Left lobe of liver (tissue), 1 donor: Measurements from ENCODE around the gene FOLR3.

- PRO-cap = no peak
Observed at GRCh38 chr11:71292412-71292807, 40.0 kb upstream of the SHANK2 start.

- PRO-cap = unidirectional peak, minus-strand start at chr11:71312160
Observed at GRCh38 chr11:71312102-71312301, 59.6 kb upstream of the SHANK2 start.

DNA sequence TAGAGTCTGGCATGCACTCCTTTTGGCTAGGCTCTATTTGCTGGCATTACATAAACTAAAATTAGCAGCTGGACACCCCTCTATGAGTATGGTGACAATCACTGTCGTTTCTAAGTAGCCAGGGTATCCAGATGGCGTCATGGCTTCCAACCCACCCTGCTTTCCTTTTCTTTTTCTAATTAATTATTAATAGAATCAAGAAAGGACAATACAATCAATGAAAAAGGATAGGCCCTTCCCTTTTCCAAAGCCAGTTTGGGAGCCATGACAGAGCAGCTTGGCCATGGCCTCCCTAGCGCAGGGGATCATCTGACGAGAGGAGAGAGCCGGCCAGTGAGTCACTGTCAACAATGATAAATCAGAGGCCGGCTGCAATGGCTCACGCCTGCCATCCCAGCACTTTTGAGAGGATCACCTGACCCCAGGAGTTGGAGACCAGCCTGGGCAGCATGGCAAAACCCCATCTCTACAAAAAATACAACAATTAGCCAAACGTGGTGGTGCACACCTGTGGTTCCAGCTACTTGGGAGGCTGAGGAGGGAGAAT lies 27.6 kb upstream of the KRTAP5-7 start:
- PRO-cap = no peak

- PRO-cap = no peak
Observed at GRCh38 chr11:71656419-71656821, 73.7 kb upstream of the KRTAP5-11 start.

DNA sequence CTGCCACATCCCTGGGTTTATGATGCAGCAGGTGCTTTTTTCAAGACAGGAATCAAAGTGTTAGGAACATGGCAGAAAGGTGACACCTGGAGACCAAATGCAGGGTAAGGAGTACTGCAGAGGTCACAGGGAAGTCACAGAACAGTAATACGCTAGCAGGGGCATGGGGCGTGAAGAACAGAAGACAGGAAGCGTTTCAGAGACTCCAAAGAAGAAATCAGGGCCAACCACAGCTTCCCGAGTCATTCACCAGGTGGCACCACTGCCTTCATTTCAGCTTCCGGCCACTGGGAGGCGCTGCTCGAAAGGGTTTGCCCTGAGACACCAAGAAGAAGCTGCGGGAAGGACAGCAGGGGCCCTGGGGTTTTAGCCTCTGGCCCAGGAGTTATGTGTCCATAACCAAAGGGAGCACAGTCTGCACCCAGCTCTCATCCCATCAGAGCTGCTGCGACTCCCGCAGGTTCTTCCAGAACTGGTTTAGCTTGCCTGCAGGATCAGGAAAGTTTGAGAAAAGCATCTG lies 32.7 kb upstream of the DEFB108B start:
- PRO-cap = no peak

DNA sequence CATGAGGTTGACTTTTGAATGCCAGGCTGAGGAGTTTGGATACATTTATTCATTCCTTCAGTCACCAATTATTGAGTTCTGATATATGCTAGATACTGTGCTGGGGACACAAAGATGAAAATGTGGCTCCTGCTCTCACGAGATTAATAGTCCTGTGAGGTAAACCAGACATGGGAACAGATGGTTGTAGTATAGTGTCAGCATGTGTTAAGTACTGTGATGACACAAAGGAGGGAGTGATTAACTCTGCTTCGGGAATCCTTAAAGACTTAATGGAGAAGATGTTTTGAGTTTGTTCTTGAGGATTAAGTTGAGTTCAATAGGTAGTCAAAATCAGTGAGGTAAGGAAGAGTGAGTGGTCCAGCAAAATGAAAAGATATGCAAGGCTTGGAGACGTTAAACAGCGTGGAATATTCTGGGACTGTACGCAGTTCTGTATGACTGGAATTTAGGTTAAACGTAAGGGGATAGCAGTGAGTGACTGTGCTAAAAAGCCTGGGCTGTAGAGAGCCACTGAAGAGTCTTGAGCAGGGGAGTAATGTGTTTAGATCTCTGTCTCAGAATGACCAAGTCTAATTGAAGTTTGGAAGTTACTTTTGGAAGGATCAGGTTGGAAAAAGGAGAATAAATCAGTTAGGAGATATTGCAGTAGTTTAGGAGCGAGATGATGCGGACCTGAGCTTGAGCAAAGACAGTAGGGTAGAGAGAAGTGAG lies 11.9 kb downstream of the RNF121 start:
- PRO-cap = no peak

DNA sequence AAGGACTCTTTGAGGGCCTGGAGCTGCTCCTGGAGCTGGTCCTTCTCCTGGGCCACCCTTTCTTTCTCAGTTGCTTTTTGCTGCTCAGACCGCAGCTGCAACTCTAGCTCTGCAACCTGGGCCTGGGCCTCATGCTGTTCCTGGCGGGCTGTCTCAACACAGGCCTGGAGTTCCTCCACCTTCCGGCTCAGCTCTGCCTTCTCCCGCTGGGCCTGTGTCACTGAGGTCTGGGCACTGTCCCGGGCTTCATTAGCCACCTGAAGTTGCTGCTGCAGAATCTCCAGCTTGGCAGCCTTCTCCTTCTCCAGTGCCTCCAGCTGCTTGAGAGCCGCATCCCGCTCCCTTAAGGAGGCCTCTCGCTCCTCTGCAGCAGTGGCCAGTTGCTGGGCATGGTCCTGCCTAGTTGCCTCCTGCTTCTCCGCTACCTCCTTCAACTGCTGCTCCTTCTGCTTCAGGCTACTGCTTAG lies 16.7 kb downstream of the IL18BP start:
- PRO-cap = no peak

DNA sequence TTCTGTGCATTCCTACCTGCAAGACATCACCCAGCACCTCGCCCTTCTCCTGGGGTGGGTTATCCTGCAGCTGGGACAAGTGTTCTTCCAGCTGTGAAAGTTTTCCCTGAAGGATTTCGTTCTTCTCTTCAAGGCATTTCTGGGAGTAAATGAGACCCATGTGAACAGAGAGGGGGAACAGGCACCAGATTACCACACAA lies 17.6 kb downstream of the IL18BP start:
- PRO-cap = no peak

- PRO-cap = no peak
Observed at GRCh38 chr11:72066827-72067509, 13.4 kb downstream of the NUMA1 start.

- PRO-cap = unidirectional peak, minus-strand start at chr11:72070093
Observed at GRCh38 chr11:72069707-72070410, 10.5 kb downstream of the NUMA1 start.

DNA sequence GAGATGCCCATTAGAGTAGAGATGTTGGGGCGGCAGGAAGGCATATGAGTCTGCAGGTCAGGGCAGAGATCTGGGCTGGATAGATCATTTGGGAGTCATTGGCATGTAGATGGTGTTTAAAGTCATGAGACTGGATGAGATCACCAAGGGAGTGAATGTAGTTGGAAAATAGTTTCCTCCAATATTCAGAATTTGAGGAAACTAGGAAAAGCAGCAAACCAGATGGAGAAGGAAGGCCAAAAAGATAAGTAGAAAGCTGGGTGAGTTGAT lies 2.1 kb upstream of the ANAPC15 start:
- PRO-cap = no peak

- PRO-cap = no peak
Observed at GRCh38 chr11:72135325-72135916, at the start of gene FOLR3. Gene FOLR3 (plus strand): TSS chr11:72135725.

DNA sequence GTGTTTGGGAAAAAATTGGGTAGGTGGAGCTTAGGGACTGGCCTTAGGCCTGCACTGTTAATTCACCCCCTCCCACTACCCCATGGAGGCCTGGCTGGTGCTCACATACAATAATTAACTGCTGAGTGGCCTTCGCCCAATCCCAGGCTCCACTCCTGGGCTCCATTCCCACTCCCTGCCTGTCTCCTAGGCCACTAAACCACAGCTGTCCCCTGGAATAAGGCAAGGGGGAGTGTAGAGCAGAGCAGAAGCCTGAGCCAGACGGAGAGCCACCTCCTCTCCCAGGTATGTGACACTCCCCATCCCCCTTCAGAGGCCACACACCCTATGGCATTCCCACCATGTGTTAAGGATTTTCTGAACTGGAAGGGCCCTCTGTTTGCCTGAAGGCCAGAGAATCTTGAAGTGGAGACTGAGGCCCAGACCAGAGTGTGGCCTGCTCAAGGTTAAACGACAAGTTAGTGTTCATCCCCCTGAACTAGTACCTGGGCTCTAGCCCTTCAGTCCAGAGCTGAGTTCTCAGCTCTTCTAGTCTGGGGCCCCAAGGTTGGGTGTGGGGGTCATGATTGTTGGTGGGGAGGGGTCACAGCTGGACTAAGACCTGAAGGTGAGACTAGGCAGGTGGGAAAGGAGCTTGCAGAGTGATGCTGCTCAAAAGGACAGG lies 2.3 kb upstream of the FOLR1 start:
- PRO-cap = no peak

GRCh38 chr11:72352610-72353274 lies 81.6 kb downstream of the CLPB start:
- PRO-cap = no peak

GRCh38 chr11:72481470-72481895 lies 47.2 kb upstream of the CLPB start:
- PRO-cap = no peak

DNA sequence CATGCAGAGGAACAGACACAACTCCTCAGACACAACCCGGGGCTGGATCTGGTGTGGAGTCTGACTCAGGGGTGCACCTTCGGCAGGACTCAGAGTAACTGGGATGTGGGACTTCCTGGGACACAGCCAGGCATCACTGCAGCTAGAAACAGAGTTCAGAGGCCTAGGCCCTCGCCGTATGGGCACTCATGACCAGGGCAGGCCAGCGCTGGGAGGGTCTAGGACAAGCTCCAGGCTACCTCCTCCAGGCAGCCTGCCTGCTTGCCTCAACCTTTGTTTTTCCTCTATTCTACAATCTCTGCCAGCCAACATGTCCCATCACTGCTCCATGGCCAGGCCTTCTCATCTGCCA lies 98.7 kb downstream of the PDE2A start:
- PRO-cap = no peak

- PRO-cap = no peak
Observed at GRCh38 chr11:72590169-72590564, 84.1 kb downstream of the PDE2A start.

GRCh38 chr11:72675956-72677077 lies 2.1 kb upstream of the PDE2A start:
- PRO-cap = no peak

DNA sequence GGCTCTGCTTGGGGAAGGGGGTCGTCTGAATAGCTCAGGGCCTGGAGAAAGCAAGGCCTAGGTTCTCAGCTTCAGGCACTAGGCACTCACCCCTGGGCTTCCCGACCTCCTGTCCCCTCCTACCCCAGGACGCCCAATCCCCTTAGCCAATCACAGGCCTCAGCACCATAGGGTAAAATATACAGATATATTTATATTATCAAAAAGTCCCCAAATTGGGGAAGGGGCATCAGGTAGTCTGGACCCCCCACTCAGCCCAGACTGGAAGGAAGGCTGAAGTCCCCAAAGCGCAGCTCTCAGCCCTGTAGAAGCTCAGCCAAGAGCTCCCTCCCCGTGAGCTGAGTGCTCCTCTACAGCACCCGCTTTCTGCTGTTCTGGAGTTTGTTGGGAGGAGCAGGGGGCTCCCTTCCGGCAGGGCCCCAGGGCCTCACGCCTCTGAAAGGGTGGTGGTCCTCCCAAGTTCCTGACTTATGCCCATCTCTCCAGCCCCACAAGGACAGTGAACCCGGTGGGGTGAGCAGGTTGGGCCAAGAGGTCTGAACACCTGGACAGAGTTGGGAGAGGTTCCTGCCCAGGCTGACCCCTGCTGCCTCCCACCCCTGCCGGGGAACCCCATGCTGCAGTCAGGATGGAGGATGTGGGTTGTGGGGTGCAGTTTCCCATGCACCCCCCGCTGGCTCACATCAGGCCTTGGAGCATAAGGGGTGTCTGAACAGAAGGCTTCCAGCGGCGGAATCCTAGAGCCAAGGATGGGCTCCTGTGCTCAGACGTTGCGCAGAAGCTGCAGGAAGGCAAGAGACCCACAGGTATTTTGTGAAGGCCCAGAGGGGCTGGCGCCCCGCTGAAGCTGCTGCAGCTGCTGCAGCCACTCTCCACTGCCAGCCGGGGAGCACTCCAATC lies 10.9 kb upstream of the PDE2A start:
- PRO-cap = no peak

- PRO-cap = no peak
Observed at GRCh38 chr11:72771342-72771901, 19.2 kb upstream of the ARAP1 start.